Occipital lobe (tissue), 2 donors: ENCODE measurements around the genes TECRL, UGT2B4, PRR27, ODAM, MUC7 and JCHAIN.

GRCh38 chr4:61200817-61201177 lies 671 bp downstream of the ADGRL3 start:
- RAMPAGE, long total RNA: no peak

- RAMPAGE, long total RNA: no peak
These were observed 446.5 kb downstream of the ADGRL3 start for GRCh38 chr4:61646607-61646993.

- RAMPAGE, long total RNA: no peak
These were observed 840.6 kb downstream of the ADGRL3 start for GRCh38 chr4:62040774-62041122.

- RAMPAGE, long total RNA: no peak
These were observed 935.5 kb downstream of the ADGRL3 start for GRCh38 chr4:62135565-62136141.

GRCh38 chr4:63123341-63123876 lies 1285.8 kb downstream of the TECRL start:
- RAMPAGE, long total RNA: no peak

- RAMPAGE, long total RNA: no peak
These were observed at the start of gene TECRL for GRCh38 chr4:64408915-64409916. TECRL (minus strand) TSS chr4:64409450.

- RAMPAGE, long total RNA: no peak
These were observed 603.4 kb downstream of the CENPC start for GRCh38 chr4:66941977-66942270.

- RAMPAGE, long total RNA: no peak
These were observed 12.7 kb downstream of the YTHDC1 start for GRCh38 chr4:68336959-68337853.

GRCh38 chr4:68375970-68376360 lies 26.1 kb upstream of the YTHDC1 start:
- RAMPAGE, long total RNA: no peak

GRCh38 chr4:68566269-68566721 lies 9.8 kb downstream of the UGT2B17 start:
- RAMPAGE, long total RNA: no peak

GRCh38 chr4:68880914-68881190 lies 65.1 kb downstream of the UGT2B10 start:
- RAMPAGE, long total RNA: no peak

DNA sequence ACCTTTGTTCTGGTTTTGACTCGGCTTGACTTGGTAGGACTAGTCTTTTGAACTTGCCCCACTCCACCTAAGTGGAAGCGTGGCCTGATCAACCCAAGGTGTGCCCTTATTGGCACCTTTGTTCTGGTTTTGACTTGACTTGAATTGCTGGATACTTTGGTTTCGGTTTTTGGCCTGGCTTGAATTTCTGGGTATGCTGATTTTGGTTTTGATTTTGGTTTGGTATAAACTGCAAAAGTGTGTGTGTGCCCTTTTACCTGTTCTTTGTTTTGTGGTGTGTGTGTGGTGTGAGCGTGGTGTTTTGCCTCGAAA lies 44.6 kb upstream of the UGT2B7 start:
- RAMPAGE, long total RNA: no peak

DNA sequence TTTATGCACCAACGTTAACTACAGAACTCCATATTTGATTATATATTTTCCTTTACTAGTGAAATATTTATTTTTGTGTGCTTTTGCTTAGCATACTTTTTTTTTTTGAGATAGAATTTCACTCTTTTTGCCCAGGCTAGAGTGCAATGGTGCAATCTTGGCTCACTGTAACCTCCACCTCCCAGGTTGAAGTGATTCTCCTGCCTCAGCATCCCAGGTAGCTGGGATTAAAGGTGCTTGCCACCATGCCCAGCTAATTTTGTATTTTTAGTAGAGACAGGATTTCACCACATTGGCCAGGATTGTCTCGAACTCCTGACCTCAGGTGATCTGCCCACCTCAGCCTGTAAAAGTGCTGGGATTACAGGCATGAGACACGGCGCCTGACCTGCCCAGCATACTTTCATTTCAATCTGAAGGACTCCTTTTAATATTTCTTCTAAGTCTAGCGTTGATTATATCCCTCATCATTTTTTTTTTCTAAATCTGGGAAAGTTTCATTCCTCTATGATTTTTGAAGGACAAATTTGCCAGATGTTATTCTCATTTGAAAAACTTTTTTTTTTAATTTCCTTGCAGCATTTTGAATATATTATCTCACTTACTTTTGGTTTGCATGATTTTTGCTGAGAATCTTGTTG lies 45.4 kb downstream of the UGT2B11 start:
- RAMPAGE, long total RNA: no peak

DNA sequence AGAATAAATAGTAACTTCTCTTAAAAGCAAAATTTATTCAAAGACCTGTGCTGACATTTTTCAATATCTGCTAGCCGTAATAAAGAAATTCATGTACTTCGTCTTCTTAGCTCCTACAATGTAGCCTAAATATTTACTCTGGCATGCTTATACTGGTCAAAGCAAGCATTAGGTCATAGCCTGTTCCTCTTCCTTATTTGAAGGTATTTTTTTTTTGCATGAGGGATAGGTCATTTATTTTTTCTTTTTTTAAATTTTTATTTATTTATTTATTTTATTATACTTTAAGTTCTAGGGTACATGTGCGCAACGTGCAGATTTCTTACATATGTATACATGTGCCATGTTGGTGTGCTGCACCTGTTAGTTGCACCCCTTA lies 30.0 kb downstream of the UGT2B28 start:
- RAMPAGE, long total RNA: no peak

DNA sequence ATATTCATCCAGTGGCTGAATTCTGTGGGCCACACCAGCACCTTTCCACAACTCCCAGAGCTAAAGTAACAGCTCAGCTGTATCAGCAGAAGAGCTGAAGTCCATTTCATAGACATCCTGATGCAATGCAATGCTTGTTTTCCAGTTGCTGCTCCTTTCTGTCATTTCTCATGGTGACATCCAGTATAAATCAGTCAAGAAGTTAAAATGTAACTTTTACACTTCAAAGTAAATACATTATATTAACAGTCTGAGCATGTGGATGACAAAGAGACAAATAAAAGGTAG lies at the start of gene UGT2B4:
Gene UGT2B4 (minus strand): TSS at position 160 of the 288 bp plus-strand sequence.
- RAMPAGE, long total RNA: no peak

- RAMPAGE, long total RNA: no peak
These were observed 971 bp downstream of the SULT1E1 start for GRCh38 chr4:69858548-69859800.

GRCh38 chr4:70153803-70154331 lies at the start of gene PRR27:
PRR27 (plus strand) TSS chr4:70154237.
- RAMPAGE, long total RNA: no peak

DNA sequence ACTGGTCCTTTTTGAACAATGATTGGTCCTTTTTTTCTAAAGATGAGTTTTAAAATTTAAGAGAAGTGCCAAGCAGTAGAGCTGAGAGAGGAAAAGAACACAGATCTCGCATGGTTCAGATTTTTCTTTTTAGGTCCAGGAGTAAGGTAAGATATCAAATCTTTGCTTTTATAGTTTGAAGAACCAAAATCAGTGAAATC lies at the start of gene ODAM:
Gene ODAM (plus strand): TSS at position 78 of the 200 bp plus-strand sequence.
- RAMPAGE, long total RNA: no peak

DNA sequence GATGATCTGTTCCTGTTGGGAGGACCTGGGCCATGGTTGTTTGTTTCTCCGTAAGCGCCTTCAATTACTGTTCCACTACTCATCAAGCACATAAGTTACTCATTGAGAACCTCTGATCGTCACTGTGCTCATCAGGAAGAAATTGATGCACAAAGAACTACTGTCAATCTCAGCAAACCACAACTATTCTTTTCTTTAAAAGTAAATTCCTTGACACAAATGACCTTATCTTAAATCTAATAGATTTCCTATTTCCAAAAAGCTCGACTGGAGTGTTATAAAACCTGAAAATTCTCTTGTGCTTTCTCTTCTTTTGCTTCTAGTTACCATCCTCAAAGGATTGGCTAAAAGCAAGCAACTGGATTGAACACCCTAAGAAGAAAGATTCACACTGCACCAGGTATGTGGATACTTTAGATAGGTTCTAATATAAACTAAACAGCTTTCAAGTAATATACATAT lies at the start of gene MUC7:
Gene MUC7 (plus strand): TSS at position 306 of the 462 bp plus-strand sequence.
- RAMPAGE, long total RNA: no peak

- RAMPAGE, long total RNA: no peak
These were observed at the start of gene JCHAIN for GRCh38 chr4:70666230-70666882. JCHAIN (minus strand) TSS chr4:70666508.